ENCODE measurements around the genes AGBL2, FNBP4 and OR4S1.

DNA sequence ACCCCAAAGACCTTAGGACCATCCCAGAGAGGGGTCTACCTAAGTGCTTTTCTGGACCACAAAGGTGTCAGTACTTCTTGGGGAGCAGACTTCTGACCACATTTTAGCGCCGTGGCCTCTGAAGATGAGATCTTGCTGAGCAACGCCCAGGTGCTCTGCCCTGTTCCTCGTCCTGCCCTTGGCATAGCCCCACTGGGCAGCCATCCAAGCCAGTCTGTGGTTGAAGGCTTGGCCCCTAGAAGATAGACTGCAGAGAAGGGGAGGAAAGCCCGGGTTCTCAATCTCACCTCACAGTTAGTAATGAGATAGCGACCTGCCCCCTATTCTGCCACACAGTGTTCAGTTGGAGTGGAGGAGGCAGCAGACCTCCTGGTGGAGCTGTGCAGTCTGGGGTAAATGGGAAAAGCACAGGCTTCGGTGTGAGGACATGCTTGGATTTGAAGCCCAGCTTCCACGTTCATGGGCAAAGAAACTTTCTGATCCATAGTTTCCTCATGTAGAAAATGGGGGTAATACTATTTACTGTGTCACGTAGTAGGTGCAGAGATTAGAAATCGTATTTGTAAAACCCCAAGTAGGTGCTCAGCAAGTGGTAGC, 26.8 kb downstream of the MYBPC3 start:
- RRBS, result no CpG with 5 or more reads among the region's 10 CpGs

DNA sequence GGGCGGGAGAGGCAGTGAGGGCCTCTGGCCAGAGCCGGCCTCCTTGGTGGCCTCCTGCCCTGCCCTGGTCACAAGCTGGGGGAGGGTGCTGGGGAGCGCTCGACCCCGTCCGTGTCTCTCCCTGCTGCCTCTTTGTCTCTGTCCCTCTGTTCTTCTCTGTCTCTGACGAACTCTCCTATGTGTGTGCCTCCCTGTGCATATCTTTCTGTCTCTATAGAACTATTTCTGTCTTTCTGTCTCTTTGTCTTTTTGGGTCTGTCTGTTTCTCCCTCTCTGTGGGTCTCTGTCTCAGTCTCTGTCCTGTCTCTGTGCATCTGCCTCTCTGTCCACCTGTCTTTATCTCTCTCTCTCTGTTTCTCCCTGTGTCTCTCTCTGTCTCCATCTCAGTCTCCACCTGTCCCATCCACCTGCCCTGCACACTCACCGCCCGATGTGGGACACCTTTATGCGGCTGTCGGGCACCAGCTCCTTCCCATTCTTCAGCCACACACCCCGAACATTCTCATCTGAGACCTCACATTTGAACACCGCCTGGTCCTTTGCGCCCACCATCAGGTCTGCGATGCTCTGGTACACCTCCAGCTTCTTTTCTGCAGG, 10.8 kb downstream of the MYBPC3 start:
- RRBS, result no CpG with 5 or more reads among the region's 15 CpGs

- RRBS, result no CpG with 5 or more reads among the region's 15 CpGs
Observed at GRCh38 chr11:47342254-47342831, 10.2 kb downstream of the MYBPC3 start.

DNA sequence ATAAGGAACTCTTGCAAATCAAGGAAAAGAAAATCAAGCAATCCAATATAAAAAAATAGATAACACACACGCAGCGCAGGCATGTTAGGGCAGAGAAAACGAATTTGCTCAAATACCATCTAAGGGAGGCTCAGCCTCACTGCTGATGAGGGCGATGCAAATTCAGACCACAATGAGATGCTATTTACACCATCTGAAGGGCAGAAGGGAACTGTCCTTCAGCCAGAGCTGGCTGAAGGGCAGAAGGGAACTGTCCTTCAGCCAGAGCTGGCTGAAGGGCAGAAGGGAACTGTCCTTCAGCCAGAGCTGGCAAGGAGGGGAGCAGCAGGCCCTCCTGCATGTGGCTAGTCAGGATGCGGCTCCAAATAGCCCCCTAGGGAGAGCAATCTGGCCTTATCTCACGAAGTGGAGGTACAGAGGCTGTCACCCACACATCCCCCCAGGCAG, 7.6 kb upstream of the SLC39A13 start:
- RRBS, result no CpG with 5 or more reads among the region's 6 CpGs

- RRBS, result 68% methylated on average over 2 of the region's 15 CpGs
Observed at GRCh38 chr11:47417400-47418606, 8.4 kb downstream of the PSMC3 start.

DNA sequence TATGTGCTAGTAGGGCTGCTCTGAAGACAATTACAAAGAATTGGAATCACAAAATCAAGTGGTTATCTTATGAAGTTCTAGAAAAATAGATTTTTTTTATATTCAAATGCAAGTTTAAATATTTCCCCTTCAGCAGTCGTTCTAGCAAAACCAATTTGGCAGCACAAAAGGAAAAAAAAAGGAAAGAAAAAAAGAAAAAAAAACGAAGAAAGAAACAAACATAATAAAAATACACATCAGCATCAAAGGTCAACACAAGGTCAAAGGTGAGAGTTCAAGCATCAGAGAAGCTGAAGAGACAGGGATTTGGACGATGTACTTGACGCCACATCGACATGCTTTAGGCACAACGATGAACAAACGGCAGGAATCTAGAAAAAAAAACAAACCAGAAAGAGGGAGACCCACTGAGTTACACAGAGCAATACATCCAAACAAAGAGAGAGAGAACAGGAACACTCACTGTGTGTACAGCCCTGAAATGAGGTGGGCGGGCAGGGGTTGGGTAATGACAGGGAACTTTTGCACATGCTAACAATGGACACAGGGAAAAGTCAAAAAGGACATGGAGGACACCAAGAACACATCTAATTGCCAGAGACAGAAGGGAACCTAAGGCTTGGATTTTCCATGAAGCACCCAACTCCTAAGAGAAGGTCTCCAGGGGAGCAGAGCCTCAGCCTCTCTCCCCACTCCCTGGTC, 19.7 kb upstream of the RAPSN start:
- RRBS, result no CpG with 5 or more reads among the region's 8 CpGs

- RRBS, result no CpG with 5 or more reads among the region's 11 CpGs
Observed at GRCh38 chr11:47524218-47525285, 28.4 kb downstream of the CELF1 start.

DNA sequence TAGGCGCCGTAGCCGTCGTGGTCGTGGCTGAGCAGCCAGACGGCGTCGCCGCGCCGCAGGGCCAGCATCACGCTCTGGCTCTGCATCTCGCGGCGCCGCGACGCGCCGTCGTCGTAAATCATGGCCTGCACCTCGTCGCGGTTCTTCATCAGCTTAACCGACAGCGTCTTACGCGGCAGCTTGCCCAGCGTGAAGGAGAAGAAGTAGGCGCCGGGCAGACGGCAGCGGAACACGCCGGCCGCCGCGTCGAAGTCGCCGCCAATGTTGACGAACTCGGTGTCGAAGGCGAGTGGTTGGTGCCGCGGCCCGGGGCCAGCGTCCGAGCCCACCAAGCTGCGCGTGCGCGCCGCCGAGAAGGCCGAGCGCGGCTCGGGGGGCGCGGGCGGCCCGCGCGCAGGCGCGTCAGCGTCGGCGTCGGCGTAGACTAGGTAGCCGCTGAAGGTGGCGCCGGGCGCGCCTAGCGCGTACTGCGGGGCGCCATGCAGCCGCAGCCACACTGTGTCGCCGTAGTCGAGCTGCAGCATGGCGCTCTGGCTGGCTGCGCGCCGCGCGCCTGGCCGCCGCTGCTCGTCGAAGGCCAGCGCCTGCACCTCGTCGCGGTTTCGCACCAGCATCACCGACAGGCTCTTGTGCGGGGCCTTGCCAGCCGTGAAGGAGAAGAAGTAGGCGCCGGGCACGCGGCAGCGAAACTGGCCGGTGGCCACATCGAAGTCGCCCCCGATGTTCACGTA, 3.6 kb downstream of the FAM180B start:
- RRBS, result 17% methylated on average over 14 of the region's 115 CpGs

DNA sequence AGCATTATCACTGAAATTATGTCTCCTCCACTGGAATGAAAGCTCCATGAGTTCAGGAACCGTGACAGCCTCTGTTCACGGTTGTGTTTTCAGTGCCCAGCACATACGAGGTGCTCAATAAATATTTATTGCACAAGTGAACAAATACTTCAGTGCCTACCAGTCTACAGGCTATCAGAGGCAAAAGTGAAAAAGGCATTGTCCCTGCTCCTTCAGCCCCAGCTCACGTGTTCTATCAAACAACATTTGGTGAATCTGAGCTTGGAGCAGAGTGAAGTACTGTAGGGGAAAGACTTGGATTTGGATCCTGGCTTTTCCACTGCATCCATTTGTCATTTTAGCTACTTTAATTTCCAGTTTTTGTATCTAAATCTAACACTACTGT, 1.1 kb upstream of the MTCH2 start:
- RRBS, result no CpG with 5 or more reads among the region's 4 CpGs

DNA sequence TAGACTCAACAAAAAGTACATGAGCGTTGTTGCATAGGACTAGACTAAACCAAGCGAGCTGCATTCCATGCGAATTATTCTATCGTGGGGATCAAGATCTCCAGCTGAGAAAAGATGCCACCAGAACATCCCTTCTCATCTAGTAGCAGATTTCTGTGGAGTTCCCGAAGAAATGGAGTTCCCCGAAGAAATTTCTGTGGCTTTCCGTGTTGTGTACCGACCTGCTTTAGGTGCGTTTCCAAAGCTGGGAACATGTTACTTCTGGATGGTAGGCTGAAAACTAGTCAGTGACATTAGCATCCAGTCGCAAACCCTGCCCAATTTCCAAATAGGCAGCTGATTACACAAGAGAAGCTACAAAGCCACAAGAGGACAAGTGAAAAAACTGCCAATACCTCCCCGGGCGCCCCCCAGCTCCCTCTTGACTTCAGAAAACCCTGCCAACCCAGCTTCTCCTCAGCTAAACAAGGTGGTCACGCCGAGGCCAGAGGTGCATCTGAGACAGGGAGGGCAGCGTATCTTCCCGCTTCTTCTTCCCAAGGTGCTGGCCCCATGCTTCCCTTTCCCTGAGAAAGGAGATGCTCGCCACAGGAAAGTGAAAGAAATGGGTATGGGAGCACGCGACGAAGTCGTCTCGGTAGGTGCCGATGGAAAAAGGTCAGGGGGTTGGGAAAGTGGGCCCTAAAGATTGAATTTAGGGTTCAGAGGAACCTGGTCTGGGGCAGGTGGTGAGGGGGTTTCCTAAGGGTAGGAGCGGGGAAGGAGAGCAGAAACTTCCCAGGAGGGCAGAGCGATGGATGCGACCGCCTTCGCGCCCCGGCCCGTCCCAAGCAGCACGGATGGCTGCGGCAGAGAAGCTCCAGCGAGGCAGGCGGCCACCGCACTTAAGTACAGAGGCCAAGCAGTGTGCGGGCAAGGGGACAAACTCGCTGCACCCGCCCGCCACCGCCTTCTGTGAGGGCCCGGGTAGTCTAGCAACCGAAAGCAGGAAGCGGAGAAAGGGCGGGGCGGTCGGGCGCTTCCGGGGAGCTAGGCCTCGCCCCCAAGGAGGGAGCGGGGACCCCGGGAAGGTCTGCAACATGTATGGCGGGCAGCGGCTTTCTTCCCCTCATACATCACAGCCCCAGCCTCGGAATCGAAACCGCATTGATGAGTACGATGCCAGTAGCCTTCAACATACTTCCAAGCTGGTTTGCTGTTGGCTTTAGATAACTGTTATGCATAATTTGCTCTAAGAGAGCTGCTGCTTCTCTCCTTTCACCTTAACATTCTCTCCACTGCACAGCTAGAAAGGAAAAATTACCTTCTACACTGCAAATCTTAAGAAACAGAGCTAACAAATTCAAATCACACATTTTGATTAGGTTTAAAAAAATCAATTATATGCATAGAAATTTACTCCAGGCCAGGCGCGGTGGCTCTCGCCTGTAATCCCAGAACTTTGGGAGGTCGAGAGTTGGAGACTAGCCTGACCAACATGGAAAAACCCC, at the start of gene AGBL2:
AGBL2 (minus strand) TSS at position 973 of the 1,490 bp plus-strand sequence.
- RRBS, result 2% methylated on average over 11 of the region's 62 CpGs

GRCh38 chr11:47726280-47727445, 11.5 kb upstream of the AGBL2 start:
- RRBS, result no CpG with 5 or more reads among the region's 16 CpGs

GRCh38 chr11:47765080-47765498, 2.1 kb downstream of the FNBP4 start:
- RRBS, result no CpG with 5 or more reads among the region's 2 CpGs

GRCh38 chr11:47766365-47766807, 755 bp downstream of the FNBP4 start:
- RRBS, result no CpG with 5 or more reads among the region's 22 CpGs

DNA sequence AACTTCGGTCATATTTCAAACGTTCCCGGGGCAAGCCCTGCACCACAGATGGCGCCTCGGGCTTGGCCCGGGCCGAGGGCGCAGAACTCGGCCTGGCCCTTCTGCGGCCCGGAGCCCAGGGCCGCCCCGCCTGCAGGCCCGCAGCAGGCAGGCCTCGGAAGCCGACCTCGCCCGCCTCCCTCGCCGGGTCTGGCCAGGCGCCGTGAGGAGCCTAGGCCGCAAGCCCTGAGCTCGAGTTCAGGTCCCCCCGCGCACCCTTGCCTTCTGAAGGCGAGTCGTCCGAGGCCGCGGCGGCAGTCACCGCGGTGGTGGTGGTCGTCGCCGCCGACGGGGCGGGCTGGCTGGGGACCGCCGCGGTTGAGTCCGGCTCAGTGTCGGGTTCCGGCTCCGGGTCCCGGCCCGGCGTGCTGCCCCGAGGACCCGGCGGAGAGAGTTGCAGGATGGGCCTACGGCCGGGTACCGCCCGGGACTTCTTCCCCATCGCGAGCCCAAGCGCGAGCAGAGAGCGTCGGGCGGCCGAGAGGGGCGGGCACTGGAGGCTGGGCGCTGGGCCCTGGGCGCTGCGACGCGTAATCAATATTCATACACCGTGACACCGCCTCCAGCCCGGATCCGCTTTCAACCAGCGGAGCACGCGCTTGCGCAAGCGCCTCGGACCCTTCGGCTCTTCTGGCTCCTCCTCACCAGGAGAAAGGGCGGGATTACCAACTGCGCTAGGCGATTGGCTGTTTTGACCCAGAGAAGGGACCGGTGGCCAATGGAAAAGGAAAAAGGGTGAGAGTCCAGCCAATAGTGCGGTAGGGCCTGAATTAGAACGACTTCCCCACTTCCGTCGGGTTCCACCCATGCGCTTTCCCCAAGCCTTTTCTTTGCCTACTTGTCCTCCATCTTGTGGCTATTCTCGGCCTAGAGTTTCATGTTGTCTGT, at the start of gene FNBP4:
FNBP4 (minus strand) TSS at position 534 of the 927 bp plus-strand sequence.
- RRBS, result 1% methylated on average over 18 of the region's 92 CpGs

GRCh38 chr11:47947354-47947587, 33.1 kb upstream of the PTPRJ start:
- RRBS, result no CpG with 5 or more reads among the region's 3 CpGs

- RRBS, result no CpG with 5 or more reads among the region's 14 CpGs
Observed at GRCh38 chr11:48079187-48080081, 99.1 kb downstream of the PTPRJ start.

GRCh38 chr11:48099287-48099793, 117.3 kb upstream of the OR4B1 start:
- RRBS, result no CpG with 5 or more reads among the region's 6 CpGs

- RRBS, result no CpG with 5 or more reads among the region's 14 CpGs
Observed at GRCh38 chr11:48135857-48136393, 80.7 kb upstream of the OR4B1 start.

DNA sequence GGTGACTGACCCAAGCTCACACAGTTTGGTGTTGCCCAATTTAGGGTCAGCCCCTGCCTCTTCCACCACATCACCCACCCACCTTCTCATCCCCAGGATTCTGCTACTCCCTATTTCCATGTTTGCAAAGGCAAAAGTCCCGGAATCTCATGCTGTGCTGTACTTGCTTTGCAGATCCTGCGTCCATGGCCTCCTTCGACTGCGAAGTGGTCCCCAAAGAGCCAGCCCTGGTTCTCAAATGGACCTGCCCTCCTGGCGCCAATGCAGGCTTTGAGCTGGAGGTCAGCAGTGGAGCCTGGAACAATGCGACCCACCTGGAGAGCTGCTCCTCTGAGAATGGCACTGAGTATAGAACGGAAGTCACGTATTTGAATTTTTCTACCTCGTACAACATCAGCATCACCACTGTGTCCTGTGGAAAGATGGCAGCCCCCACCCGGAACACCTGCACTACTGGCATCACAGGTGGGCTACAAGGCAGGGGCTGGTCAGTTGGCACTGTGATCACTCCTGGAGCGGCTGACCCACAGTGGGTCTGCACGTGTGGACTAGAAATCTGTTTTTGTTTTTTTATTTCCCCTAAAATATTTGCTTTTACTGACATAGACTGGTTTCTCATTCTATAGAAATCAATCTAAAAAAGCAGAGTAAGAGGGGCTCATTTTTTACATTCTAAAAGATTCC, 77.2 kb upstream of the OR4B1 start:
- RRBS, result no CpG with 5 or more reads among the region's 12 CpGs

DNA sequence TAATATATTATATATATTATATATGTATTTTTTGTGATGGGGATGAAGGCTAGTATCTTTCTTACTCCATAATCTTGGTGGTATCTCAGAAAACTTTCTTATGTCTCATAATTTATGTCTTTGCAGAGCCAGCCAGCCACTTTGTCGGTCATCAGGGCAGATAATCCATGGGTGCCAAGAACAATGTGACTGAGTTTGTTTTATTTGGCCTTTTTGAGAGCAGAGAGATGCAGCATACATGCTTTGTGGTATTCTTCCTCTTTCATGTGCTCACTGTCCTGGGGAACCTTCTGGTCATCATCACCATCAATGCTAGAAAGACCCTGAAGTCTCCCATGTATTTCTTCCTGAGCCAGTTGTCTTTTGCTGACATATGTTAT, at the start of gene OR4S1:
OR4S1 (plus strand) TSS at position 168 of the 380 bp plus-strand sequence.
- RRBS, result no CpG with 5 or more reads among the region's 1 CpG